Measurements from ENCODE around the genes SET, PKN3 and ZDHHC12.

DNA sequence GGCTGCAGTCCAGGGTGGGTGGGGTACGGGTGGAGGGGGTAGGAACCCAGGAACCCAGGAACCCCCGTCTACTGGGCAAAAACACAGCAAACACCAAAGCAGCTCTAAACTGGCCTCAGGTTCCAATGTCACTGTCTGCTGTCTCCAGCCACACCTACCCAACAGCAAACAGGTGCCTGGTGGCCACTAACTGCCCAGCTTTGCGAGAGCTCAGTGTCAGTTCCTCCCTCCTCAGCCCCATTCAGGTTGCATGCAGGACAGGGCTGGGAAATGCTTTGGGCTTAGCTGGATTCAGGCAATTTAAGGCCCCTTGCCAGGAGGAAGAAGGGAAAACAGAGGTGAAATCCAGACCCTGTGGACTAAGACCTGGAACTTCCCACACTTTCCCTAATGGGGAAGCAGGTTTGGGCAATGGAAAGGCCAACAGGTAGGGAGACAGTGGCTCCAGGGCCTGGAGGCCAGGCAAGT lies 3.8 kb downstream of the EEIG1 start:
- PRO-cap = no peak

DNA sequence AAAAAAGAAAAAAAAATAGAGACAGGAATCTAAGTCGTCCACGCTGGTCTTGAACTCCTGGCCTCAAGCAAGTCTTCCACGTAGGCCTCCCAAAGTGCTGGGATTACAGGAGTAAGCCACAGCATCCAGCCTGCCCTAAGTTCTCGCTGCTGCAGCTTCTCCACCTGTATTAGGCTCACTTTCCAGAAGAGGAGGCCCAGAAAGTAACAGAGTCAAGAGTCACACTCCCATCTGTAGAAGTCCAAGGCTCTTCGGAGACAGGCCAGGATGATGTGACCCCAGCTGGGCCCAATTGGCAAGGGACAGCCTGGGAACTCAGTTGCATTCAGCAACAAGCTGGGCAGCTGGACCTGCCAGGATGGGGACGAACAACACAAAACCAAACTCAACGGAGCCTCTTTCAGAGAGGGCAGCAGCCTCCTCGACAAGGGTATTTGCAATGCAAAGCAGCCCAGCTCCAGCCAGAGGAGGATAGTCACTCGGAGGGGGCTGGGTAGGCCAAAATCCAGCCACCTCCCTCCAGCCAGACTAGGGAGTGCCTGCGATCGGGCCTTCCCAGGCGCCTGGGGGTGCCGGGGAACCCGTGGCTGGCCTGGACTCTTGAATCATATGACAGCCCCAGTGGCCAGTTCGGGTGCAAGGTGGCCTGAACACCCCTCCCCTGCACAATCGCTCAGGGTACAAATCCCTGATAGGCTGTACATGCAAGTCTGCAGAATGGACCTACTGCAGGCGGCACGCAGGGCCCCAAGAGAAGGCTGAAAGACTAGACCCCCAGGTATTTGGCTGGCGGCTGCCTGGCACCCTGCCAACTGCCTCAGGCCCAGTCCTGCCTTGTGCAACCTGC lies 1.5 kb downstream of the EEIG1 start:
- PRO-cap = no peak

DNA sequence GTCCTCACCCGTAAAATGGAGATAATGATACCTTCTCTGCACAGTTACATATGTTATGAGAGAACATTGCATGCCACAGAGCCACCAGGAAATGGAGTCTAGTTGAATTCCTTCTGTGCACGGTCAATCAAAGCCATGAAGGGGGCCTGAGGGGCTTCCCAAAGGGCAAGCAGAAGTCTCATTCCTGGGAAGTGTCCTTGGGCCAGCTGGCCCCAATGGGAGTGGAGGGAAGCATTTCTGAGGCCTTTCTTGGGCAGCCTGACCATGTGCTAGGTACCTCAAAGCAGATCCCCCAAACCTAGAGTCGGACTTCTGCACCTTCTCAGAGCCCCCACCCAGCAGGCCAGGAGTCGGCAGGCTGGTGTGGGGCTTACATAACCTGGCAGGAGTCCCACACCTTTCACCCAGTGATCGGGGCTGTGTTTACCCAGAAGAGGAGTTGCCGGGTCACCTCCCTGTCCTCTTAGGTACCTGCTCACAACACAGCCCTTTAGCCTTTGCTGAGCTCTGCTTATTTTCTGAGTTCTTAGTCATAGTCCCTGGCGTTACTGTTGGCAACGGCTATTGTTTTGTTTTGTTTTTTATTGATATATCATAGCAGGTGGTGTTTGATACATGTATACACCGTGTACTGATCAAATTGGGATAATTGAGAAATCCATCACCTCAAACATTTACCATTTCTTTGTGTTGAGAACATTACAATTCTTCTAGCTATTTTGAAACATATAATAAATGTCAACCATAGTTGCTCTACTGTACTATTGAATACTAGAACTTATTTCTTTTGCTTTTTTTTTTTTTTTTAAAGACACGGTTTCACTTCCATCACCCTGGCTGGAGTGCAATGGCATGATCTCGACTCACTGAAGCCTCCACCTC lies 10.2 kb upstream of the EEIG1 start:
- PRO-cap = no peak

- PRO-cap = no peak
Observed at GRCh38 chr9:128073135-128073845, 5.3 kb downstream of the SLC25A25 start.

DNA sequence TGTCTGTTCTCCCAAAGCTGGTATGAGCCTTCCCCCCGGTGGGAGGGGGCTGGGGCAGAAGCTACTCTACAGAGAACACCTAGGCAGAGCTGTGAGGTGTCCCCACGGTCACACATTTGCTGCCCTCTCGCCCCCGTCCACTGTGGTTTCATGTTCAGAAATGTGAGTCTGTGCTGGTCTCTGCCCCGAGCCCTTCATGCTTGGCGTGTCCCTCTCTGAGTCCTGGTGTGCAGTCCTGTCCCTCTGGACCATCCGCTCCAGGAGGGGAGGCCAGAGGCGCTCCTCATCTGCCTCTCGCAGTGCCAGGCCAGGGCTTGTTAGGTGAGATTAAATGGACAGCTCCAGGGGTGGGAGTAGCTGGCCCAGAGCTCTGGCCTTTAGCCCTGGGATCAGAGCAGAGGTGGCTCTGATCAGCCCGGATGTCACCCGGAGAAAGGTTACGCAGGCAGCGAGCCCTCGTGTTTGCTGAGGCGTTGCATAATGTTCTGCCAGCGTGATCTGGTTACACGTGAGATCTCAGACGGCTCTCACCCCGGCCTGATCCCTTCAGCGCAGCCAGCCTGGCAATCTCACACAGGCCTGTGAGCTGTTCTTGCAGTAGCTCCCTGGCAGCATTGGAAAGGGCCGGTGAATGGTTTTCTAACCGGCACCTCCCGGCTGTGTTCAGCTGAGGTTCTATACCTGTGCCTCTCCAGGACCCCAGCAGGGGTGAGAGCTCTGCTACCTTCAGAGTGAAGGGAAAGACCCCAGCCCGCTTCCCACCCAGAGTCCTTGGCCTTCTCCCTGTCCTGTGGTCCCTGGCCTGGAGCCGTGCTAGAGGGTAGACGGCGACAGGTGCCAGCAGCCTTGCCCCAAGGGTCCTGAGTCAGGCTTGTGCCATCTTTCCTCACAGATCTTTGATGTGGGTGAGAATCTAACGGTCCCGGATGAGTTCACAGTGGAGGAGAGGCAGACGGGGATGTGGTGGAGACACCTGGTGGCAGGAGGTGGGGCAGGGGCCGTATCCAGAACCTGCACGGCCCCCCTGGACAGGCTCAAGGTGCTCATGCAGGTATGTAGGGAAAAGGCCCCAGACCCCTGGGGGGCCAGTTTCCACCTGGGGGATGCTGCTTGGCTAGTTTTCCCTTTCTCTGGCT lies 24.4 kb downstream of the PTGES2 start:
- PRO-cap = no peak

DNA sequence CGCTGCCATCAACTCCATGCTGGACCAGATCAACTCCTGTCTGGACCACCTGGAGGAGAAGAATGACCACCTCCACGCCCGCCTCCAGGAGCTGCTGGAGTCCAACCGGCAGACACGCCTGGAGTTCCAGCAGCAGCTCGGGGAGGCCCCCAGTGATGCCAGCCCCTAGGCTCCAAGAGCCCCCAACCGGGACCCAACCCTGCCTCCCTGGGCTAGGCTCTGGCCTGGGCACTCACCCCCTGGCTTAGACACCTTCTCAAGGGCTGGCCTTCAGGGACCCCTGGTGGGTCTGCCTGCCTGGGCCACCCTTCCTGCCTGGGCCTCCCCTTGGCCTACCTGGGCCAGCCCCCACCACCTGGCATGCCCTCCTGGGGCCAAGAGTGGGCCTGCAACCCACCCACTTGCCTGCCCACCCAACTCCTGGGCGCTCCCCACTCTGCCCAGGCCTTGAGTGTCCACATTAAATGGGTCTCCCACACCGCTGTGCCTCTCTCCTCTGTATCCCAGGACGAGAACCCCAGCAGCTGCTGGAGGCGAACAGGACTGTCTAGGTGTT lies 3.5 kb downstream of the BBLN start:
- PRO-cap = no peak

DNA sequence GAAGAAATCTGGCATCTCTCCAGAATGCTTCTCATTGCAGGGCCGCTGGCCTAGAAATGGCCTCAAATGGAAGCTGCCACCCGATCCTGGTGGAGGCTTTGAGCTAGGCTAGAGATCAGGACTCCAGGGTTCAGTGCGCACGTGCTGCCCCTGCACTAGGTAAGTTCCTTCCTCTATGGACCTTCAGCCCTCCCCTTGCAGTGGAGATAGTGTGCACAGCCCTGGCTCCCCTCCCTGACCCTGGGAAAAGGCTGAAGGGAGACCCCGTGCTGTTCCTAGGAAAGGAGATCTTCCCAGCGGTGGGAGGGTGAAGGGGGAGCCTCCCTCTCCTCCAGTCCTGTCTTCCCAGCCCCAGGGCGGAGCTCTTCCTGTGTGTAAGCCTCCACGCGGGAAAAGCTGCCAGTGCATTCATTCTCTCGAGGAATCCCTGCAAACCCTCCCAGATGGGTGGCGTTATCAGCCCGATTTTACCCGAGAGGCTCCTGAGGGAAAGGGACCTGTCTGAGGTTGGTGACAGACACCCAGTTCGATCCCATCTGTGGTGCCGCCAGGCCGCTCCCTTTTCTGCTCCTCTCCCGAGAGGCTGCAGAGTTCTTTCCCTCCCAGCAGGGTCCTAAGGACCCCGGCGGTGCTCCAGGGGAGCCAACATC lies 1.4 kb upstream of the CERCAM start:
- PRO-cap = no peak

DNA sequence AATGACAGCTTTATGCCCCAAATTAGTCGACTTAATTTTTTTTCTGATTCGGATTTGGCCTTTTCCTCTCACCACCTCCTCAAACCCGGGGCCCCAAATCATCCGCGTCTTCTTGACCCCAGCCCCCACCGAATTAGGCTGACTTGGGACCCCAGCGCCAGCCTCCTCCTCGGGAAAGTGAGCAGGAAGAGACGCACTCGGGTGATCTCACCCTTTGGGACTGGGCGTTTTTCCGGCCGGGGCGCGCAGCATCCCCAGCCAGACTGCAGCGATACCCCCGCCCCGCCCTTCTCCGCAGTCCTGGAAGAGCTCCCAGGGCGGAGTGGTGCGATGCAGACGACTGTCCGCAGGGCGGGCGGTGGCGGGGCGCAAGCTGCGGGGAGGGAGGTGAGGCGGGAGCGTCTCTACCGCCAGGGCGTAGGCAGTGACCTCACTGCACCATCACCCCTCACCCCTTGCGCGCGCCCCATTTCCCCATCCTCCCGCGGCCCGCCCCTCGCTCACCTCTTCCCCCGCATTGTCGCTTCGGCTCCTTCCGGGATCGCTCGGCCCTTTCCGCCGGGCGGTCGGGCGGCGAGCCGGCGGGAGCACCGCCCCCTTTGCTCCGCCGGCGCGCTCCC lies 413 bp upstream of the SPTAN1 start:
- PRO-cap = bidirectional peak, plus-strand start at position 257 of the sequence, minus-strand start at position 222 of the sequence; bidirectional peak, plus-strand start outside the sequence, minus-strand start at position 519 of the sequence

DNA sequence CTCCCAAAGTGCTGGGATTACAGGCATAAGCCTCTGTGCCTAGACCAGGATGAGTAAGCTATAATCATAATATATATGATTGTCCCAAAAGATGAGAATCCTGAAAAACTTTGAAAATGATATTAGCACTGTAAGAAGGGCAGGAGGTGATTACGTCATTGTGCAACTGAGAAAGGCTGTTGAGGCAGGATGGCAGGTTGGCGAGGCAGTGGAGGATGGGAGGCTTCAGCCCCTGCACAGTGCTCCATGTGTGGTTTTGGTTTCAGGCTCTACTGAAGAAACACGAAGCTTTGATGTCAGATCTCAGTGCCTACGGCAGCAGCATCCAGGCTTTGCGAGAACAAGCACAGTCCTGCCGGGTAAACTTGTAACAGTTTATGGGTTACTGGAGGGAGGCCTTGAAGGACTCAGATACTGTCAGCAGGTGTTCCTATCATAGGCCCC lies 35.0 kb downstream of the SPTAN1 start:
- PRO-cap = no peak

GRCh38 chr9:128688181-128689337 lies at the start of gene SET:
Gene SET (plus strand): TSS chr9:128689222.
- PRO-cap = bidirectional peak, plus-strand start at chr9:128689232, minus-strand start at chr9:128689095

DNA sequence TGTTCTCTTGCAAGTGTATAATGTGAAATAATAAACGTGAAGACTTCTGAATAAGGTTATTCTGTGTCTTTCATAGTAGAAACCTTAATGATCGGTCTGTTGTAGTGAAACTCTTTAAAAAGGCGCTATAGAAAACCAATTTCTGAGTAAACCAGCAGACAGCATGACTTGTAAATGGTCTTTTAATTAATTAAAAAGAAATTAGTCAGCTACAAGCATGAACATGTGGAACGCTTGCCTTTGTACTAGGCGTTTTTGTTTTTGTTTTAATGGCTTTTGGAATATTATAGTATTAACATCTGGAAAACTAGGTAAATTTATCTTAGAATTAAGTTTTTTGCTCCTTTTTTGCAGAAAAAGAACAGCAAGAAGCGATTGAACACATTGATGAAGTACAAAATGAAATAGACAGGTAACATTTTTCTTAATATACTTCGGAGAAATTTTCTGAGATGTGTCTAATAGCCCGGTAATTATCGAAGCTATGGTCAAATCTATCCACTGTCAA lies 1.8 kb downstream of the SET start:
- PRO-cap = no peak

DNA sequence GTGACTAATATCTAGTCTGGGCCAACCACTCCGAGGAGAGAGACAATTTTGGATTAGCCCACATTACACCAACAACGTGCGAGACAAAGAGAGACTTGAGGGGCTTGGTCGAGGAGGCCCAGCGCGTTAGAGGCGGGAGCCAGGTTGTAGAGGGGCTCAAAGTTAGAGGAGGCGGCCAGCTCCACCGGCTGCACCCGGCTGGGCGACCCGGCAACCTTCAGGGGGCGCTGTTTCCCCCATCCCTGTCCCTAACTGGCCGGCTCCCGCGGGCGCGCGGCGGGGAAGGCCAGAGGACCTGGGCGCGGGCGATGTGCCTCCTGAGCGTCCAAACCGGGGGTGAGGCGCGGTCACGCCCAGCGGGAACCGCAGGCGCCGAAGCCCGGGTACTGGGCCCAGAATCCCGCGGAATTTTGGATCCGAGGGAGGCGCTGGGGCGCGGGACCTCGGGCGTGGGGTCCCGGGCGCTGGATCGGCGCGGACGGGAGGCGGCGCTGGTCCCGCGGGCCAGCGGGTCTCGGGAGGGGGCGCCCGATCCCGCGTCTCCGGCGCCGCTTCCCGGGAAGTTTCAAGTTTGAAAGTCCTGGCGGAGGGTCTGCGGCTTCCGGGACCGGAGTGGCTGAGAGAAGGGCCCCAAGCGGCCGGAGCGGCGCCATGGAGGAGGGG lies at the start of gene PKN3:
PKN3 (plus strand) TSS at position 239 of the 663 bp plus-strand sequence.
- PRO-cap = no peak

- PRO-cap = no peak
Observed at GRCh38 chr9:128703624-128704408, 1.5 kb downstream of the PKN3 start.

DNA sequence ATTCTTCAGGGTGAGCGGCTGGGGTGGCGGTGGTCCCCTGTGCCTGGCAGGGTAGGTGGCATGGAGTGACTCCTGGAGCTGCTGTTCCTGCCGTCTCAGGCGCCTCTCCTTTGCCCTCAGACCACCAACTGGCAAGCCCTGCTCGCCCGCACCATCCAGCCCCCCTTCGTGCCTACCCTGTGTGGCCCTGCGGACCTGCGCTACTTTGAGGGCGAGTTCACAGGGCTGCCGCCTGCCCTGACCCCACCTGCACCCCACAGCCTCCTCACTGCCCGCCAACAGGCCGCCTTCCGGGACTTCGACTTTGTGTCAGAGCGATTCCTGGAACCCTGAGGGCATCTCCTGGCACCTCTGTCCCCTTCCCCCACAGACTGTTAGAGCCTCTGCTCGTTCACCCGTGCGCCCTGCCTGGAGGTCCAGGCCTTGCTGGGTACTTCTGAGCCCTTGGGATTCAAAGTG lies 3.6 kb downstream of the ZDHHC12 start:
- PRO-cap = no peak

DNA sequence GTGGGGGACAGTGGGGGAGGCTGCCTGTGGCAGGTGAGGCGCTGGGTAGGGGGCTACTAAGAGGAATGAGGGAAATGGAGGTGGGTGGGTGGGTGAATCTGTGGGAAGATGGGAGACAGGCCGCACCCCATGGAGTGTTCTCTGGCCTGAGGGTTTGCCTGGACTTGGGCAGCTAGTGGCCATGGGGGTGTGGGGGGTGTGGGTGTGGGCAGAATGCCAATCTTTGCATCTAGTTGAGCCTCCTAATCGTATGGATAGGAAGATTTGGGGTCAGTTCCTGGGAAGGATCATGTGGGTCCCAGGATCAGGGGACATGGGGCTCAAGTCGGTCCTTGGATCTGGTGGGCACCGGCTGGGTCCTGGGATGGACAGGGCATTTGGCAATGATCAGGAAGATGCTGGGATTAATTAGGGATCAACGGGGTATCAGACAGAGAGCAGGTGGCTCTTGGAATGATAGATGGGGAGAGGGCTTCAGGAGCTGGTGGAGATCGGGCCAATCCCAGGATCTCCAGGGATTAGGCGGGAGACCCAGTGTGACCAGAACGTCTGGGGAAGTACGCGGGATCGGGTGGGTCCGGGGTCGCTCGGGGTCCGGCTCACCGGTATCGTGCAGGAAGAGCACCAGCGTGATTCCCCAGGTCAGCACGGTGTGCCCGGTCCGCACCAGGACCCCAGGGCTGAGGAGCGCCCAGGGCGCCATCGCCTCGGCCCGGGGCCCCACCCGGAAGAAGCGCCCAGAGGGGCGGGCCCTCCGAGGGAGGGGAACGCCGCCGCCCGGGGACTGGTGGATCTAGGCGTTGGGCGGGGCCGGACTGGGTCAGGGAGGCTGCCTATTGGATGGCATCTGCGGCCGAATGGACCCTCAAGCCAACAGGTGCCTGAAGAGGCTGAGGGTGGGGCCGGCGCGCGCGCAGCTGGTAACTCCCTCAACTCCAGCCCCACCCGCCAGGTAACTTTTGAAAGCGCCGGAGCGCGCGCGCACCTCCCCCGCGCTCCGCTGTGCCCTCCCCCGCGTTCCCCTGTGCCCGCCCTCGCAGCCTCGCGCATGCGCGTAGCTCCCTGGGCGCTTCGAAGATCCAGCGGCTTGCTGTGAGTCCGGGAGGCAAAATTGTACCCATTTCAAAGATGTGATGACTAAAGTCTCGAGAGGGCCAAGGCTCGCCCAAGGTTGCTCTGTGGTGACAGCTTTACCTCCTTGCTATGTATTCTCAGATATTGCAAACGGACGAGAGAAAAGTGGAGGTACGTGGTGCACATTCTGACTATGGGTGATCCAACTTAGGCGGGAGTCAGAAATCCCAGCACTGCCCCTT lies at the start of gene ZDHHC12:
ZDHHC12 (minus strand) TSS at position 737 of the 1,316 bp plus-strand sequence.
- PRO-cap = no peak

DNA sequence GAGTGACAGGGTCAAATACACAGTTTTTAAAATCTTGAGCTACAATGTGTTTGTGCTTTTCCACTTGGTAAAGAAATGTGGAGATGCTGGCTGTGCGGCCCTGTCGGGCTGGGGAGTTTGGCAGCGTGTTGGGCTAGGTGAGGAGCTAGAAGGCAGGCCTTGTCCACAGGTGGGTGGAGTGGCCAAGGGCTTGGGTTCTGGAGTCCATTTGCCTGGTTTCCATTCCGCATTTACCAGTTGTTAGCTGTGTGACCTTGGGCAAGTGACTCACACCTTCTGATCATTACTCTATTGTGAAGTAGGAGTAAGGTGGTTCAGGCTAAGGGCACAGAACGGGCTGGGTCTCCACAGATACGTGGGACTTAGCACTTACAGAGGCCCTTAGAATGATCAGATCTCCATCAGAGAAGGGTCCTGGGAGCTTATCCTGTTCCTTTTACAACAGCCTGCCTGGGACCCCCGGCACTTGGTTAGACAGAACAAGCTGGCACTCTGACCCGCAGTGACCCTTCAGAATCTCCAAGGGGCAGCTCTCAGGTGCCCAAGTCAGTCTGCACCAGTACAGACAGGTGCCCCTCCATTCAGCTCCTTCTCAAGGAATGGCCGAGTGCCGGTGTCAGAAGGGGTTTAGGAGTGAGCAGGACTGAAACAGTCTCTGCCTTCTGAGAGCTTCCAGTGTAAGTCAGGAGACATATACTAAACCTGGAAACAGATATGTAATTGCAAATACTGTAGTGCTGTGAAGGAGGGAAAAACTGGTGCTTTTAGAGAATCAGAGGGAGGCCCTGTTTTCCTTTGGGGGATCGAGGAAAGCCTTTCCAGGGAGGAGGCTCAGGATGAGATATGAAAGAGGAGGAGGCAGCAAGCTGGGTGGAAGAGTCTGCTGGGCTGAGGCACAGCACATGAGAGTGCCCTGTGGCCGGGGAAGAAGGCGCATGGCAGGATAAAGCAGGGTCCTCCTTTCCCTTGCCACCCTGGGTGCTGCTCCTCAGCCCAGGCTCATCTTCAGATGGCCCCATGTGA lies 6.5 kb downstream of the TBC1D13 start:
- PRO-cap = no peak

- PRO-cap = no peak
Observed at GRCh38 chr9:128819672-128820640, 1.7 kb downstream of the ENDOG start.

- PRO-cap = no peak
Observed at GRCh38 chr9:128913093-128913893, 7.5 kb upstream of the PHYHD1 start.

- PRO-cap = no peak
Observed at GRCh38 chr9:128987849-128988236, 40.3 kb downstream of the SH3GLB2 start.

- PRO-cap = no peak
Observed at GRCh38 chr9:129006846-129007876, 21.0 kb downstream of the SH3GLB2 start.

Data from ascending aorta (tissue), 1 donor.